Peritoneum (tissue), 1 donor: Measurements from ENCODE around the gene CPLANE1.

DNA sequence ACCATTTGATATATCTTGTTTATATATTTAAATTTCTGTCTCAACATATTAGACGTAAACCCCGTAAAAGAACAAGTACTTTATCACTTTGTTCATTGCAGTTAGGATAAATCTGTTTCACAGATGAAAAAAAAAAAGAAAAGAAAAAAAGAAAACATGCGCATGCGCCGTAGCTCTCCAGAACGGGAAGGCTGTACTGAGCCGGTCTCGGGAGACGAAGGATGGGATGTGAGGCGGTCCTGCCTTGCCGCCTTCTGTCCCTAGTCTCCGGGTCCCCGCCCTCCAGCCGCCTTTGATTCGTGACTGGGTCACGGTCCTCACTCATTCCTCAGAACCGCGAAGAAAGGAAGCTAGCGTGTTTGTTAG is 40.4 kb downstream of the CPLANE1 start:
- PRO-cap: no peak

GRCh38 chr5:37248777-37249929 is at the start of gene CPLANE1:
Gene CPLANE1 (minus strand): TSS chr5:37249376.
- PRO-cap: unidirectional peak, plus-strand start at chr5:37249055; unidirectional peak, minus-strand start at chr5:37249370

- PRO-cap: no peak
Observed at GRCh38 chr5:38257741-38258277, 550 bp upstream of the EGFLAM start.

- PRO-cap: no peak
Observed at GRCh38 chr5:38285606-38286124, 27.3 kb downstream of the EGFLAM start.

GRCh38 chr5:38532099-38532744 is 24.2 kb downstream of the LIFR start:
- PRO-cap: no peak

DNA sequence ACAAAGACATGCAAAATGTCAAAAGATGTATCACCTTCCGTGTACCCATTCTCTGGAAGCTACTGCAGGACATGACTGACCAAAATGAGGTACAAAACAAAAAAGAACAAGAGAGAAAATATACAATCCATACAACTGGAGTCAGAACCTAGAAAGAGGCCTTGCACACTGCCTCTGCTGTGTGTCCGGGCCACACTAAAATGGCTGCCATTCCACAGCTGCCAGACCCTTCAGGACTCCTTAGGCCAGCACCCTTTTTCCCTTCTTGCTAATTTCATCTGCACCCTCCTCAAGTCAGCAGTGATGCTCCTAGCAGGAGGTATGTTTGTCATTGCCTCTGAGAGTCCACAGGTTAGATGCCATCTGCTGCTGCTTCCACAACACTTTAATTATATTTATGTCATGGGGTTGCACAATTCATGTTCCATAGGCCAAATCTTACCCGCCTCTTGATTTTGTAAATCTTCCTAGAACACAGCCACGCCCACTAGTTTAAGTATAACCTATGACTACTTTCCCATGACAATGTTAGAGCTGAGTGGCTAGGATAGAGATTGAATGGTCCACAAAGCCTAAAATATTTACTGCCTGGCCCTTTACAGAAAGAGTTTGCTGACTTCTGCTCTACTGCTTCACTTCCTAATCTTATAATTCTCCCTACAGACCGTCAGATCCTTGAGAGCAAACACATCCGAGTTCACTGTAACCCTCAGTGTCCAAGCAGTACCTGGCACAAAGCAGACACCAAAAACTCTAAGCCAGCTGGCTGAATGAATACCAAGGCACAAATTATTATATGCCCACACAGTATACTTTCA is 21.2 kb downstream of the LIFR start:
- PRO-cap: no peak

- PRO-cap: no peak
Observed at GRCh38 chr5:38543989-38544912, 12.2 kb downstream of the LIFR start.

- PRO-cap: bidirectional peak, plus-strand start at chr5:38556772, minus-strand start at chr5:38556646
Observed at GRCh38 chr5:38556726-38557701, 568 bp upstream of the LIFR start.

GRCh38 chr5:38650550-38651482 is 94.4 kb upstream of the LIFR start:
- PRO-cap: no peak

DNA sequence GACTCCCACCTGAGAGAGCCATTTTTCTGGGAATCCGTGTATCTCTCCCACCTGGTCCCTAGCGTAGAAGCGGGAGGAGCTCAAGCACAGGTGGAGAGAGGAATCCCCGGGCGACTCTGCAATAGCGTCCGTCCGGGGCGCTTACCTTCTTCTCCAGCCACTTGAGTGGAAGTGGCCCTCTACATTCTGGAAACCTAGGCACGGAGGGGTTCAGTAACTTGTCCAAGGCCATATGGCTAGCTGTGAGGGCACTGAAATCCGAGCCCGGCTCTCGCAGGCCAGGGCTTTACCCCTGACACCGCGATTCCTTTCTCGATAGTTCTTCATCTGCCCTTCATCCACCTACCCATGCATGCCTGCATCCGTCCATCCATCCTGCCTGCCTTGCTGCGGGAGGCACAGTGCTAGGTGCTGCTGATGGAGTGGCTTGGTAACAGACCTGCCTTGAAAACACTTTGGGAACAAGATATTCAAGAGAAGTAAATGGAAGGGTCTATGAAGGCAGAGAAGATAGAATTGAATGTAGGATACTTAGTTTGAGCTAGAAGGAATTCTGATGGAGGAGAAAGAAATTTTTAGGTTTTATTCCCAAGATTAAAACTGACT is 897 bp downstream of the OSMR start:
- PRO-cap: no peak

GRCh38 chr5:38883590-38884330 is 37.9 kb downstream of the OSMR start:
- PRO-cap: no peak

GRCh38 chr5:38892602-38893445 is 47.0 kb downstream of the OSMR start:
- PRO-cap: no peak

DNA sequence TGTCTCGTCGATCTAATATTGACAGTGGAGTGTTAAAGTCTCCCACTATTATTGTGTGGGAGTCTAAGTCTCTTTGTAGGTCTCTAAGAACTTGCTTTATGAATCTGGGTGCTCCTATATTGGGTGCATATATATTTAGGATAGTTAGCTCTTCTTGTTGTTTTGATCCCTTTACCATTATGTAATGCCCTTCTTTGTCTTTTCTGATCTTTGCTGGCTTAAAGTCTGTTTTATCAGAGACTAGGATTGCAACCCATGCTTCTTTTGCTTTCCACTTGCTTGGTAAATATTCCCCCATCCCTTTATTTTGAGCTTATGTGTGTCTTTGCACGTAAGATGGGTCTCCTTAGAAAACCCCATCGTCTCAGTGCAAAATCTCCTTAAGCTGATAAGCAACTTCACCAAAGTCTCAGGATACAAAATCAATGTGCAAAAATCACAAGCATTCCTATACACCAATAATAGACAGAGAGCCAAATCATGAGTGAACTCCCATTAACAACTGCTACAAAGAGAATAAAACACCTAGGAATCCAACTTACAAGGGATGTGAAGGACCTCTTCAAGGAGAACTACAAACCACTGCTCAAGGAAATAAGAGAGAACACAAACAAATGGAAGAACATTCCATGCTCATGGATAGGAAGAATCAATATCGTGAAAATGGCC is 85.8 kb downstream of the RICTOR start:
- PRO-cap: no peak

DNA sequence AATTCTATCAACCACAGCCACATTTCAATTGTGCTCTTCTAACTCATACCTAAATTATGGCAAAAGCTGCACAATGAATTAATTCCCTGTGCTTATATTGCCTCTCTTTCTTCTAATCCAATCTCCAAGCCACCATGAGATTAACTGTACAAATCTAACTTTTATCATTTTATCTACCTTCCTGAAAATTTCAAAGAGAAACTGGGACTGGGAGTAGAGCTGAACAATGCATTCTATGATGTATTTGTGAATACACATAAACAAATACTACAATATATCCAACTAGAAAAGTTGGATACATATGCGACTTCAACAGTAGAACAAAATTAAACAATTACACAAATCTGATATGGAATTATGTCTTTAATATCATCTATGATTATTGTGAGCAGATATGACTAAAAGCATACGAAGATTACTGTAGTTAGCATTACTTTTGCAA is 42.7 kb downstream of the RICTOR start:
- PRO-cap: no peak

- PRO-cap: no peak
Observed at GRCh38 chr5:39059165-39059977, 14.8 kb downstream of the RICTOR start.

- PRO-cap: no peak
Observed at GRCh38 chr5:39066350-39066689, 7.9 kb downstream of the RICTOR start.

DNA sequence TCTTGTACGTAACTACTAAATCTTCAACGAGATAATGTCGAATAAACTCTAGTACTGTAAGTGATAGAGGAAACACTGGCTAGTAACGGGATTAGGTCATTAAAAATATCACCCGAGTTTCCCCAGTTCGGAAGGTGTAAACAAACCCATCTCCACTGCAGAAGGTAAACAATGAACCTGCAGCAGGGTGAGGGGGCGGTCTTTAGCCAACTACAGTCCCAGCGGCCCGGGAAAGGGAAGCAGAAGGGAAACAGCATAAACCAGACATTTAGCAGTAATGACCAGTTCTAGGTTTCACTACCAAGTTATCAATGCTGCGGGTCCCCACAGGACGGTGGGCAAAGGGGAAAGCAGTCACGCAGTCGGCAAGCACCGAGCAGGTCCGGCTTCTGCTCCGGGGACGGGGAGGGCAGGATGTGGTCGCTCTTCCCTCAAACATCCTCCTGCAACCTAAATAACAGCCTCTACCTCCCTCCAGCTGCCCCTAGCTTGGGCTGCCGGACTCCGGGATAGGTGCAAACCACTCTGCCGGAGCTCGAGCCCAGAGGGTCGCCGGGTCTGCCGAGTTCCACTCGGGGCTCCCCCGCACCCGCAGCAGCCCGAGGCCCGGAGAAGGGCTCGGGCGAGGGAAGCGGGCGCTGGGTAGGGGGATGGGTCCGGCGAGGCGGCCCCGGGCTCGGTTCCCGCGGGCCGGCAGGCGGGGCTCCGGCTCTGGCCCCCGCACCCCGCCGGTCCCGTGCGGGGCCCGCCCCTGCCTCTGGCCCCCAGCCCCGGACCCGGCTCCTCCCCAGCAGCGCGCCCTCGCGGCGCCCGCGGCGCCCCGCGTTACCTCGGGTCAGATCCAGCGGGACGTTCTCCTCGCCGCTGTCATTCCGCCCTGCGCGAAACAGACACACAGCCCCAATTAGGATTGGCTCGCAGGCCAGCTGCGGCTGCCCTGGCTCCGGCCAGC is 641 bp downstream of the RICTOR start:
- PRO-cap: no peak

DNA sequence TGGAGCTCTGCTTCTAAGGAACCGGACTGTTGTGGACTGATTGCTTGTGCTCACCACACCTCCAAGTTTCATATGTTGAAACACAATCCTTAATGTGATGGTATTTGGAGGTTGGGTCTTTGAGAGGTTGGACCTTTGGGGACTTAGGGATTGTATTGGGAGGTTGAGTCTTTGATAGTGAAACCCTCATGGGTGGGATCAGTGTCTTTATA is 25.0 kb upstream of the RICTOR start:
- PRO-cap: no peak

- PRO-cap: no peak
Observed at GRCh38 chr5:39177607-39178130, 41.7 kb downstream of the FYB1 start.

DNA sequence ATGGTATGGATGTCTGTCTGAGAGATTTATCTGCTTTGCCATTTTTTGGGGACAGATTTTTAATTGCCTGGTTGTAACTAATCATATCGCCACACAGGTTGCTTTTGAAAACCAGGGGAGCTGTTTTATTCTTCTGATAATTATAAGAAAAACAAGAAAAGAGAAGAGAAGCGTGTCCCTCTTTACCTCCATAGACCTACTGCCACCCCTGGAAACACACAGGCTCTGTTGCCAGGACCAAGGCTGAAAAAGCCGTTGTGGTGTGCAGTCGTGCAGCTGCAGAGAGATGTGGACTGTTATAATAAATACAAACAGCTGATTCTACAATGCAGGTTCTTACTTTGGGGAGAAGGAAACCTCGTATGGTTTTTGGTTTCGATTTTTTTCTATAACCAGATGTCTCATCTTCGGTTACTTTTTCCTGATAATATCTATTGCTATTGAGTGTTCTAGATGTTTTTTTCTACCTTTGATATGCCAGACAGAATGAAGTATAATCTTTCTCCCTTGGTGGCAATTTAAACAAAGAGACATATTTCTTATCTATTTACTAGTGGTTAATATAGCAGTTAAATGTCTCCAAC is 28.2 kb downstream of the FYB1 start:
- PRO-cap: no peak